GM19239 (cell line): ENCODE measurements around a stretch of chr4.

GRCh38 chr4:153427481-153427844 lies 38.7 kb upstream of the TMEM131L start:
- RRBS = no CpG with 5 or more reads among the region's 2 CpGs

DNA sequence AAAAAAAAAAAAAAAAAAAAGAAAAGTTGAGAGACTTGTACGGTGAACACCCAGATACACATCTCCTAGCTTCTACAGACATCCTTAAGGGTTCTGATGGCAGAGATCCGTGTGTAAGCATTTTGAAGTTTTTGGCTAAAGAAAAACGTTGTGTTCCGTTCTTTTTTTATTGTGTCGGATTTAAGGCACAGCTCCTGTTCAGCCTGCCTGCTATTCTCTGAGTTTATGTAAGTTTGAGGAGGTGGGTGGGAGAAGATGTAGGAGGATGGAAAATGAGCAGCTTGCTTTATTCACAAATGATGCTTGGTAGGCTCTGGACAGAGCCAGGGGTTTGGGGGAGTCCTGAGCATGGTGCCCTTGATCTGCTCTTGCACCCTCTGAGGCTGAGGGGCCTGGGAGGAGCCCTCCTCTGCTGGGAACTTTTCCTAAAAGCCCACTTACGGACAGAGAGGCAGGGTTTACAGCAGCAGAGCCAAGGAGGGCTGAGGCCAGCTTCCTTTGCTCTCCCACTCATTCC lies 31.8 kb downstream of the TMEM131L start:
- RRBS = no CpG with 5 or more reads among the region's 6 CpGs

DNA sequence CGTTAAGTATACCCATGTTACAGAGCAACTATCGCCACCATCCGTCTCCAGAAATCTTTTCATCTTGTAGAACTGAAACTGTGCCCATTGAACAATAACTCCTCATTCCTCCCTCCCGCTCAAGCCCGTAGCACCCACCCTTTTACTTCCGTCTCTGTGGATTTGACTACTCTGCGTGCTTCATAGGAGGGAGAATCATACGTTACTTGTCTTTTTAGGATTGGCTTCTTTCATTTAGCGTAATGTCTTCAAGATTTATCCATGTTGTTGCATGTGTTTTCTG lies 55.4 kb downstream of the TMEM131L start:
- RRBS = no CpG with 5 or more reads among the region's 9 CpGs

GRCh38 chr4:153933890-153934215 lies 145.0 kb upstream of the SFRP2 start:
- RRBS = no CpG with 5 or more reads among the region's 6 CpGs

GRCh38 chr4:154043750-154044294 lies 254.9 kb upstream of the SFRP2 start:
- RRBS = no CpG with 5 or more reads among the region's 3 CpGs

GRCh38 chr4:154535306-154536233 lies 14.6 kb downstream of the PLRG1 start:
- RRBS = no CpG with 5 or more reads among the region's 3 CpGs

- RRBS = no CpG with 5 or more reads among the region's 6 CpGs
These were observed 416 bp upstream of the PLRG1 start for GRCh38 chr4:154550691-154550940.

GRCh38 chr4:154598038-154598886 lies 7.7 kb upstream of the FGA start:
- RRBS = no CpG with 5 or more reads among the region's 9 CpGs

- RRBS = 23% methylated on average over 12 of the region's 65 CpGs
These were observed 563 bp downstream of the RBM46 start for GRCh38 chr4:154781470-154782199.

- RRBS = no CpG with 5 or more reads among the region's 3 CpGs
These were observed 118.9 kb upstream of the MAP9 start for GRCh38 chr4:155495749-155495984.

- RRBS = no CpG with 5 or more reads among the region's 5 CpGs
These were observed 140.1 kb upstream of the GUCY1A1 start for GRCh38 chr4:155526516-155526911.

- RRBS = no CpG with 5 or more reads among the region's 3 CpGs
These were observed 122.2 kb upstream of the GUCY1A1 start for GRCh38 chr4:155544396-155544817.

- RRBS = no CpG with 5 or more reads among the region's 2 CpGs
These were observed 51.6 kb upstream of the GUCY1A1 start for GRCh38 chr4:155615023-155615498.

- RRBS = no CpG with 5 or more reads among the region's 2 CpGs
These were observed 436 bp upstream of the GUCY1A1 start for GRCh38 chr4:155666195-155666629.

GRCh38 chr4:155909723-155910100 lies 6.2 kb downstream of the TDO2 start:
- RRBS = no CpG with 5 or more reads among the region's 1 CpG

DNA sequence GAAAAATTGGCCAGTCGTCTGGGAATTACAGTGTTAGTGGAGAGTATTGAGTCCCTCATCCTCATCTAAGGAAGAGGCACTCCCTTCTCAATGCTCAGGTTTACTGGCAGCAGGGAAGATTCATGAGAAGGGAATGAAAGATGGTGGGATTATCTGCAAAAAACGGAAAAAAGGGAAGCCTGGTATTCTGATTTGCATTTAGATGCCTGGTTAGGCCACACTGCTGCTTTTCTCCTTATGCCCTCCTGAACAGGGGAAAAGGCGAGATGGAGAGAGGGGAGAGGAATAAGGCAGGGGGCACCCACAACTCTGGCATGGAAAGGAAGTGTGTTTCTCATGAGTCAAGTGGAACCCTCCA lies 5.4 kb upstream of the CTSO start:
- RRBS = no CpG with 5 or more reads among the region's 3 CpGs

DNA sequence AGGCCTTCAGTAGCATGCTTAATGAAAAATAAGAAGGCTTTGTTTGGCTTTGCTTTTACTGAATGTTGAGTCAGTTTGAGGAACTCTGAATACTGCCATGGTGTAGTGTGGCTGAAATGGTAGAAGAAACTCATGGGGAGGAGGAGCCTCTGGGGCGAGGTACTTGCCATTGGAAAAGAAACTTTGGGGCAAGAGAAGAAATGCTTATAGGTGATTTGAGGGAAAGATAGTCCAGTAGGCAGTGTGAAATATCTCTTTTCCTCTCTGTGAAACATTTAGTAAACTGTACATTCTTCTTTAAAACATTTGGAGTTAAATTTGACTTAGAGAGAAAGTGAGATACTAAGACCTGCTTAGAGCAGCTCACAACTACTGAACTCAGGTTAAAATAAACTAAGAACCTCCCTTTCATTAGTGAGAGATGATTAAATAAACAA lies 361.7 kb downstream of the PDGFC start:
- RRBS = no CpG with 5 or more reads among the region's 1 CpG

DNA sequence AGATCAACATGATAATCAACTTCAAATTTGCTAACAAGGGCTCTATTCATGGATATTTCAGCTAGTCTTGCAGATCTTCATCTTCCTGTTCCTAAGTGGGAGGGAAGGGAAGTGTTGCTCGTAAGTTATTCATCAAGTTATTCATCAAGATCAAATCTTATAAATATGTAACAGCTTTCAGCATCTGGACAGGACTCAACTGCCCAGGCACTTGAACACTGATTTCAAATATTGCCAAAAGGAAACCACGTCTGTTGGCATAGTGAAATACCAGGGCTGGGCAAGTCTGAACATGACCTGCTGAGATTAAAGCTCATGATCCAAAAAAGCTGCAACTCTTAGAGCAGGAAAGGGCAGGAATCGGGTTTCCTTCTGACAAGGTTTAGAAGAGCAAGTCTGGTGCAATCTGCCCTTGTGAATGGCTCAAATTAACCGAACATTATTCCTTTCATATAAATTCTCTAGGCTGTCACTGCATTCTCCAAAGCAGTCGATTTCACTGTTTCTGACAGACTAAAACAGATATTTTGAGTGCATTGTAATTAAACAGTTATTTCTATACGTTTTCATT lies 200.2 kb downstream of the PDGFC start:
- RRBS = no CpG with 5 or more reads among the region's 6 CpGs

DNA sequence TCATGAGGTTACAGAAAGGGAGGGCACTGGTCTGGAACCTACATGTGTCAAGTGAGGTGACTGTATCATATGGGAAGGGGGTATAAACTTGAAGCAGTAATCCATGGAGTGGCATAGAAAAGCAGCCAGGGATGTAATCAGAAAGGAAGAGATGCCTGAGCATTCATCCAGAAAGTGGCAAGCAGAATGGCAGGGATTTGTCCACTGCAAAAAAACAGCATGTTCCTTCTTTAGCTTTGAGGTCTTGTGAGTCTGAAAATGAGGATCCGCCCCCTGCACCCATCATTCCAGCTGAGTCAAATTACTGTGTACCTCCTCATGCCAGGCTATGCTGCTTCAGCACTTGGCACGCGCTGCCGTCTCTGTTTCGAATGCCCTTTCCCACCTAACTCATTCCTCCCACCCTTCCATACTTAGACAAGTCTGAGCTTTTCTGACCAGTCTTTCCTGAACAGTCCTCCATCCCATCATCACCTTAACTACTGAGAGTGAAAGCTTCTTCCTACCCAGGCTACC lies 81.5 kb downstream of the PDGFC start:
- RRBS = no CpG with 5 or more reads among the region's 5 CpGs